Diencephalon (tissue), 2 donors: ENCODE data around the gene SPATA24.

- RAMPAGE, long total RNA: no peak
Observed at GRCh38 chr5:138935928-138937025, 61.1 kb upstream of the LRRTM2 start.

GRCh38 chr5:139141828-139142186 lies 56.4 kb downstream of the SIL1 start:
- RAMPAGE, long total RNA: no peak

DNA sequence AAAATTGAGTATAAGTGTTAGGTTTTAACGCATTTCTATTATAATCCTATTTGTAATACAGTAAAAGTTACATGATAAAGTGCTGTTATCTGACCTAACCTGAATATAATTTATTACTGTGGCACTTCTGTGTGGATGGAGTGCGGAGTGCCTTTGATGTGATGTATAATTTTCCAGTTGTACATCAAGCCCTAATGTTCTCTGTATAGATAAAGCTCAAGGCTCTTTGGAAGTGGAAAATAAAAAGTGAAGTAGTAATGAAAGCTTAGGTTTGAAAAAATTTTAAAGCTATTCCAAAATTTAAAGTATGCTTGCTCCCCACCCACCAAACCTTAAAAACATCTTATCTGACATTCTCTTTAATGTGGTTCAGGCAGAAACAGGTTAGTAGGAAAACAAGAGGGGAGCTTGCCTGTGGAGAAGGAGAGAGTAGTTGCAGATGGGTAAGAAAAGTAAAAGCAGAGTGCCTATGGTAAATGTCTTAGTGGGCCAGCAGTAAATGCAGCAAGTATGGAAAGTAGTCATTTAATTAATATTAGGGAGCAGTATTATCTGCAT lies 4.1 kb downstream of the MATR3 start:
- RAMPAGE, long total RNA: no peak

GRCh38 chr5:139342020-139342715 lies 514 bp downstream of the PAIP2 start:
- RAMPAGE, long total RNA: no peak

DNA sequence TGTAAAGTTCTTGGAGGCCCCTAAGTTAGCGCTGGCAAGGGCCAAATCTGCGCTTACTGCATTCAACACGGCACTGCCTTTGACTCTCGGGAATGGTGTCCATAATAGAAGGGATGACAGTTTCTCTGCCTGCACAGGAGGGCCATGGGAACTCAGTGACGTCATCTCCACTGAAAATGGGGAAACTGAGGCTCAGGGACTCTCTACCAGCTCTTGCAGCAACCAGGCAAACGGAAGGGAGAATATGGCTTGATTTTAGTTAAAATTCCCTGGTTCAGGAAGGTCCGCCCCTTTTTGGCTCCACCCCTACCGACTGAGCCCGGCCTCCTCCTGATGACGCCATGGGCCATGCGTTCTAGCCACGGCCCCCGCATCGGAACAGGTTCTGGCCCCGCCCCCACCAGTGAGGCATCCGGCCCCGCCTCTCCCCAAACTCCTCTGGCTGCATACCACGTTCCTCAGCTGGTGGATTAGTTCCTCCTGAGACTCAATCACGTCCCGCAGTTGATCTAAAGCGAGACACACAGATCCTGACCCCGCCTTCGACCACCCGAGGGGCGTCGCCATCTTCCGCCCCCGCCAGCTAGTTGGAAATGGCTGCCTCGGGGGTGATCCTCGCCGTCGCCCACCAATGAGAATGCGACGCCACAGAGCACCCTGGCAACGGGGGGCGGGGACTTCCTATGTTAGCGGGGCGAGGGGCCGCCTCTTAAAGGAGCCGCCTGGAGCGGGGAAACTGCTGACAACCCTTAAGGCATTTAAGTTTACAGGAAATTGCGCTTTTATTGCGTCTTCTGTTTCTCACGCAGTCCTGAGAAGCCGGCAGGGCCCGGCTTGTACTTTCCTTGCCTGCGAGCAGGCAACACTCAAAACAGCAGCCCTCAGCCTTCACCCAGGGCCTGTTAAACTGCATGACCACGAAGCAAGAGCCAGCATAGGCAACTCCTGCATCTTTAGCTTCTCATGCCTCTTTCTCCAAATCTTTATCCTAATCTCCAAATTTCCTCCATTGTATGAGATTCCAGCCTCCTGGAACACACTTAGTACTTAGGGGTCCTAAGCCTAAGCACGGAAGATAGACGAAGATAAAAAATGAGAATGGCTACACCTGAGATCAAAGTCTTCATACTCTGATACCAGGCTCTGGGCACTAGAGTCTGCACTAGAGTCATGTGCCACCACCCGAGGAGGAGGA lies at the start of gene SPATA24:
SPATA24 (minus strand) TSS at position 596 of the 1,195 bp plus-strand sequence.
- RAMPAGE, long total RNA: no peak

DNA sequence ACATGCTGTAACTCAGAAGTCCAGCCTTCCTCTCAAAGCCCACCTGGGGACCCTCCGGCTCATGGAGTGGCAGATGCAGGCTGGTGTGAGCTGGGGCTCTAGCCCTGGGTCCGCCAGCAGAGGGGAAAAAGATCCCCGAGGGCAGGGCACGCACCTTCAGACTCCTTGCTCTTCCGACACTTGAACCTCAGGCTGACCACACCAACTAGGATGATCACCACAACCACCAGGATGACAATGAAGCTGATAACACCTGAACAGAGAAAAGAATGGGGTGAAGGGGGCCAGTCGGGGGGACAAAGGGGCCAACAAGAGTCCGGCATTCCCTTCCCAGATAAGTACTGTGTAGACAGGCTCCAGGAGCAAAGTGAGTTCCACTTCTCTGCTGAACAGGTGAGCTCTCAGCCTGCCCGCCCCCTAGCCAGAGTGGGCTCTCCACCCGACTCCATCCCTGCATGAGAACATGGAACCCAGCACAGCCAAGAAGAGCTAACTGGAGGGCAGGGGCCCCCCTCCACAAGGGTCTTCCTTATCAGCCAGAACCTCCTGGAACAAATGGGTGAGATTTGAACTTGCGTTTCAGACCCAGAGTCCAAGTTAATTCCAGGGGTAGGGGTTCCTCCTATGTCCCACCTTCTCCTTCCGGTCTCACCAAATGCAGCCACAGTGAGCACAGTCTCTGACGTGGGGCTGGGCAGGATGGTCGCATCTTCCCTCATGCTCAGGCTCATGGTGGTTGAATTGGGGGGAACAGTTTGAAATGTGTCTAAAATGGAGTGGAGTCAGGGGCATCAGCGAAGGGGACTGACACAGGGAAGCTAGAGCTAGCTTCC lies 7.7 kb downstream of the ECSCR start:
- RAMPAGE, long total RNA: no peak

GRCh38 chr5:139459305-139459830 lies 3.2 kb downstream of the ECSCR start:
- RAMPAGE, long total RNA: no peak

DNA sequence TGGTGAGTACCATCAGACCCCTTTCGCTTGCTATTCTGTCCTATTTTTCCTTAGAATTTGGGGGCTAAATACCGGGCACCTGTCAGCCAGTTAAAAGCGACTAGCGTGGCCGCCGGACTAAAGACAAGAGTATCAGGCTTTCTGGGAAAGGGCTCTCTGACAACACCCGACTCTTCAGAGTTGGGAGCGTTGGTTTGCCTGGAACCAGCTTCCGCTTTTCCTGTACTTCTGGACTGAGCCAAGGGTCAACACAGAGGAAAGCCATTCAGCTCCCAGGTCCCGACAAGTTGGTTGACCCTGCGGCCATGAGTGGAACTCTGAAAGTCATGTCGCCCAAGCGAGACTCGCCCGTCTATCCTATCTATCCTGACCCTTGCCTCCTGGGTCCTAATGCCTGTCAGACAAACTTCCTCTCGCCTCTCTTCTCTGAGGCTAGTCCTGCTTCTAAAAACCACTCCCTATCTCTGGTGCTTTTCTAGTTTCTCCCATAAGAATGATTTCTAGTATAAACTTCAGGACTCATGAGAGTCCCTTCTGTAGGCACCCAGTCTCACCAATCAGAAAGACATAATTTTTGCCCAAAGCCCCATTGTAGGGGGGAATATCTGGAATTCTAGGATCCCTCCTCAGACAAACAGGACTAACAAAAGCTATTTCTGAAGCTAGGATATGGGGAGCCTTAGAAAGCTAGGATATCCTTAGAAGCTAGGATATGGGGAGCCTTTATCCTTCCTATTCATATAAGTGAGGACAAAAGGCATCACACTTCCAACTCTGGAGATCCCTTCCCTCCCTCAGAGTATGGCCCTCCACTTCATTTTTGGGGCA lies 21.5 kb upstream of the STING1 start:
- RAMPAGE, long total RNA: no peak

DNA sequence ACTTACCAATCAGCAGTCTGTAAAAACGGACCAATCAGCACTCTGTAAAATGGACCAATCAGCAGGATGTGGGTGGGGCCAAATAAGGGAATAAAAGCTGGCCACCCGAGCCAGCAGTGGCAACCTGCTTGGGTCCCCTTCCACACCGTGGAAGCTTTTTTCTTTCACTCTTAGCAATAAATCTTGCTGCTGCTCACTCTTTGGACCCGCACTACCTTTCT lies 29.1 kb upstream of the STING1 start:
- RAMPAGE, long total RNA: no peak

DNA sequence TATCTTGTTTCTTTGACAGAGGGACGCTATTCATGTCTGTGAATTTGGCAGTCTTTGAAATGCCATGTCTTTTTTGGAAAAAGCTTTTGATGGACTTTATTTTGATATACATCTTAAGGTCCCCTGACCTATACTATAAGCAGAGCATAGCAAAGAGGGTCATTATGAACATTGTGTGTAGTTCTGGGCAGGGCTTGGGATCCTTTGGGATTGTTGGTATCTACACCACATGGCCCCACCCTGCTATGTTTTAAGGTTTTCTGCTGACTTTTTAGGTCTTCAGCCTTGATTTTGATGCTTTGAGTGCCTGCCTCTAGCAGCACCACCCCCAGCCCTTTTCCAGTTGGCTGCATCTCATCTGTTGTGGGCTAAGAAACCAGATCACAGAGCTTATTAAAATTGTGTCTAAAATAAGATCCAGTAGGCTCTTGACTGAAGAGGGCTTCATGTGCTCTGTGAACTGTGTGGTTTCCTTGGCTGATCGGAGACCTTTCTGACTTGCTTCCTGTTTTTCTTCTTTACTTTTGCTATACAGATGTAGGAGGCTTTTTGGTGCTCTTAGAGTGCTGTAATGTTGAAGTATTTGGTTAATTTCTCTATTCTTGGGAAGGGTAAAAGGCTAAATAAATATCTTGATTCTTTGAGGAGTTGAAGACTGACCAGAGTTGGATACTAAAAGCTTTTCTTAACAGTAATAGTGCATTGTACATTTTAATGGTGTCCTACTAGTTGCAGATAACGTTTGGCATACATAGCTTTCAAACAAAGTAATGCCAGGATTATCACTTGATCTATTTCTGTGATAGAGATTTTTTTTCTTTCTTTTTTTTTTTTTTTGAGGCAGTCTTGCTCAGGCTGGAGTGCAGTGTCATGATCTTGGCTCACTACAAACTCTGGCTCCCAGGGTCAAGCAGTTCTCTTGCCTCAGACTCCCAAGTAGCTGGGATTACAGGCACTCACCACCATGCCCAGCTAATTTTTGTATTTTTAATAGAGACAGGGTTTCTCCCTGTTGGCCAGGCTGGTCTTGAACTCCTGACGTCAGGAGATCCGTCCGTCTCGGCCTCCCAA lies 4.4 kb downstream of the UBE2D2 start:
- RAMPAGE, long total RNA: no peak

DNA sequence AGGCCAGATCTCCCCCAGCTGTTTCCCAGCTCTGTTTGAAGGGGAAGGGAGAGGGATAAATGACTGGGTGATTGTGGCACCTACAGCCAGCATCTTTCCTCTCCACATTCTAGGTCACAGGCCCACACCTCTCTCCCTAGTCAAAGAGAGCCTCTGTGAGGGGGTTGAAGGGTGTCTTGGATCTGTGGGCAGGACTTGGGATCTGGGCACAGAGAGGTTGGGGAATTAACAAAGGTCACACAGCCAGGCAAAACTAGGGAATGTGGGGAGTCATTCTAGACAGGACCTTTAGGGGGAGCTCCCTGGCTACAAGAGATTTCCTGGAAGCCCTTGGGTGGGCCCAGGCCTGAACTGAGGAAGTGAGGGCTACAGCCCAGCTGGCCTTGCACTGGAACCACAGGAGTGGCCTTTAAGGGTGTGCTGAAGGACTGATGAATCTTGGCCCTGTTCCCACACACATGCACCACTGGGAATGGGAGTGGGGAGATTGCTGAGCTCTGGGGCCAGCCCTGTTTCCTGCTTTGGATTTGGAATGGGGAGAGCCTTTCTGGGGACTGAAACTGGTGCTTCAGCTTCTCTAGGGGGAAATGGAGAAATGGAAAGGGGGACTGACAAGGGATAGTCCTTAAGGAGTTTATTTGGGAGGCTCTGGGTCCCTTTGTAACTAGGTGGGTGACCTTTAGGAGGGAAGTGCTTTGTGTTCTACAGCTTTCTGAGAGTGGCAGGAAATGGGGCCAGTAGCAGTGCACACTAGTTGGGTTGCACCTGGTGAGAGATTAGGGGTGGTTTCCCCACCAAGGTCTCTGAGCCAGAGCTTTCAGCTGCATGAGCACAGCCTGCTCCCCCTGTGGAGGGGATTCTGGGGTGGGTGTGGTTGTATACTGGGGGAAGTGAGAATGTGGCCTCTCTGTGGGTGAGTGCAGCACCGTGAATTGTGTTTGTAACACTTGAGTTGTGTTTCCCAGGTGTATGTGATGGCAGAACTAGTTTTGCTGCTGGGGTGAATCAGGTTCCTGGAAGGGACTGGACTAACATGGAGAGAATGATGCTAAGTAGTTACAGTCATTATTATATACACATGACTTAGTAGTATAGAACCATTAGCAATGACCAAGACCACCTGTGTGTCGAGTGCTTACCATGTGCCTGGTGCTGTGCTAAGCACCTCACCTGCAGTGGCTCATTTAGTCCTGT lies 12.2 kb upstream of the CXXC5 start:
- RAMPAGE, long total RNA: no peak

- RAMPAGE, long total RNA: no peak
Observed at GRCh38 chr5:139651710-139652690, 3.9 kb downstream of the CXXC5 start.

- RAMPAGE, long total RNA: no peak
Observed at GRCh38 chr5:139655595-139656481, 7.7 kb downstream of the CXXC5 start.

DNA sequence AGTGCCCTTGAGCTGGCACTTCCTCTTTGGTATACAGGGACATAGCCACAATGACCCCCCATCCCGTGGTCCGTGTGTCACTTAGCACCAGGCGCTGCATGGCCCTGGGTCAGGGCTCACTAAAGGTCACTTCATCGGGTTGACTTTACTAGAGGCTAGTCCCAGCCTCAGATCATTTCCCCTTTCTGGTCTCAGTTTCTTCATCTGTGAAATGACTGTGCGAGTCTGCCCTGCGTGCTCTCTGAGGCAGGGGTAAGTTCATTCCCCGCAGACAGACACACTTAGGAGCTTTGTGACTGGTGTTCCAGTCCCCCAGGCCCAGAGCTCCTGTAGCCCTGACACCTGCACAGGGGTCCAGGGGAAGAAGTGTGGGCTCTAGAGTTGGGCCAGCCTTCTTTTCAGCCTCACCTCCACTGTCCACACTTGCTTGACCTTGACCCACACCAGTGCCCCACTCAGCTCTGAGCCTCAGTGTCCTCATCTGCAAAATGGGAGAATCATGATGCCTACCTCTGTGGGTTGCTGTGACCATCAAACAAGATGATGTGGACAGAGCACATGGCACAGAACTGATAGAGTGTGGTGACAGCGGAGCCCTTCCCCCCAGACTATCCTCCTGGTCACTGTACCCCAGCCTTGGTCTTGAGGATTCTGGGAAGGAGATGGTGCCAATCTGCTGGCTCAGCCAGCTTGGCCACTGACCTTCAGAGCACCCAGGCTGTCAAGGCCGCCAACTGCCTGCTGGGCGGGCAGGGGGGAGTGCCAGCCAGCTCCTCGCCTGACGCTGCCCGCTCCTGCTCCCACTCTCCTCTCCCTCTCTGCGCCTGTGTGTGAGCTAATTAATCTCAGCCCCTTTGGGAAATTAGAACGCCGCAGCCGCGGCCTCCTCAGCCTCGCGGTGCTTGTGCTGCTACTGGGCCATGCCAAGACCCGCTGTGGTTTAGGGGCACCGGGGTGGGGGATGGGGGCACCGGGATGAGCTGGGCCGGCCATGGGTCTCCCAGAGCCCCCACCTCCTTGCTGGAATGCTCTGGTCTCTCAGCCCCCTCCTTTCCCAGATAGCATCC lies 16.6 kb downstream of the CXXC5 start:
- RAMPAGE, long total RNA: no peak

DNA sequence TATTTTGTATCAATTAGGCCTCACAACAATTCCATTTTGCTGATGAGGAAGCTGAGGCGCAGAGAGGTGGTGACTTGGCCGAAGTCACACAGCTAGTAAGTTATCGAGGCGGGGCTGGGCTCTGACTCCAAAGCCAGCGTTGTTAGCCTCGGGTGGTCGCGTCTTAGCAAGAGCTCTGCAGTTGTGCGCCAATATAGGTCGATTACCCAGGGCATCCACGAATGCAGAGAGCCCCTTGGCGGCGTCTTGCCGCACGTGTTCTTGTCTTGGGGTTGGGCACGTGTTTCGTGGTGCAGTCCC lies 62.2 kb downstream of the CXXC5 start:
- RAMPAGE, long total RNA: no peak

DNA sequence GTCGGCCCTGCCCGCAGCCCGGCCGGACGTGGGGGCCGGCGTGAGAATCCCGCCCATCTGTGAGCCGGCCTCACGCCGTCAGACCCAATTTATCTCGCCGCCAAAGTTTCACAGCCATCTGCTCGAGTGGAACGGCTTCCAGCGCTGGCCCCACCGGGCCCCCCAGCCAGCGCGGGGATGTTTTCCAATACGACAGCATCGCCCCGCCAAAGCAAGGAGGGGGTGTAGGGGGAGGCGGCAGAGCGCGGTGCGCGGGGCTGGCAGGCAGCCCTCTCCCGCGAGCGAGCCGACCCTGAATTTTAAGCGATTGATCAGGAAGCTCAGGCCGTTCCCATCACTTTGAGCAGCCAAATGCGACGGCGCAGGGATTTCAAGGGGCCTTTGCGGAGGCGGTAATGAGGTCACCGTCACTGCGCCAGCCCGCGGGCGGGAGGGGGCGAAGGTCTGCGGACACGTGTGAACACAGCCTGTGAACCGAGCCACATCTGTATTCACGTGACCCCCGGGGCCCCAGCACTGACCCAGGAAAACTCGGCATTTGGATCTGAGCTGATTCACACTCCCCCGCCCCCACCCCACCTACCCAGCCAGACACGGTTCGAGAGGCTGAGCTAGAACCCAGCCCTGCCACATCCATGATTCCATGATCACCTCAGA lies 47.9 kb upstream of the PSD2 start:
- RAMPAGE, long total RNA: no peak

DNA sequence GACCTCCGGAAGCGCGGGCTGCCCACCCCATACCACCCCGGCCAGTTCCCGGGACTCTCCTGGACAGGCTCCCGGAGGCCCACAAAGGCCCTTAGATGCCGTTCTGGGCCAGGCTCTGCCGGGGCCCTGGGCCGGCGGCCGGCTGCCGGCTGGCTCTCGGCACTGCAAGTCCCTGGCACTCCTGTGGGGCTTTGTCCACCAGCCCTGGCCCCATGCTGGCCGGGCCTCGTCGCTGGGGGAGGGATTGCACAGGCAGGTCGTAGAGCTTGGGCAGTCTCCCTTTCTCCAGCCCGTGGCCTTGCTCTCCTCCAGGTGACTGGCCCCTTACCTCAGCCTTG lies 7.1 kb upstream of the PSD2 start:
- RAMPAGE, long total RNA: no peak

- RAMPAGE, long total RNA: no peak
Observed at GRCh38 chr5:139876962-139877378, 81.4 kb downstream of the PSD2 start.

GRCh38 chr5:140107030-140107547 lies 6.8 kb upstream of the PURA start:
- RAMPAGE, long total RNA: no peak

DNA sequence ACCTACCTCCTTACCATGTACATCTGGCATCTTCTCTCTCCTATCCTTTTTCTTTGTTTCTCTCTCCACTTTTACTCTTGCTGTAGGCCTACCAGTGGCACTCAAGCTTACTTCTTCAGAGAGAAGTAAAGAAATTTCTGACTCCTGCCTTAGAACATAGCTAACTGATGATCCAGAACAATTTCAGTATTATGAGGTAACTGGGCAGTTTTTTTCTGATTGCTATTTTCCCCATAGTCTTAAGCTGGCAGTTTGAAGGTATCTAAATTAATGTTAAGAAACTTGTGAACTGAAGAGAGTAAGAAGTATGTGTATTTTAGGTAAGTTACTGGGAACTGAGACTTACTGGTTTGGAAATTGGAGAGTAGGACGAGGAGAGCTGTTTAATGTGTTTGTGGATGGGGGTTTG lies 4.2 kb upstream of the IGIP start:
- RAMPAGE, long total RNA: no peak